Endometrial microvascular endothelial cells (primary cell): ENCODE results near the gene SEPTIN10.

GRCh38 chr2:108639827-108640413, 79.4 kb upstream of the RANBP2 start:
- RAMPAGE, long total RNA: no peak

DNA sequence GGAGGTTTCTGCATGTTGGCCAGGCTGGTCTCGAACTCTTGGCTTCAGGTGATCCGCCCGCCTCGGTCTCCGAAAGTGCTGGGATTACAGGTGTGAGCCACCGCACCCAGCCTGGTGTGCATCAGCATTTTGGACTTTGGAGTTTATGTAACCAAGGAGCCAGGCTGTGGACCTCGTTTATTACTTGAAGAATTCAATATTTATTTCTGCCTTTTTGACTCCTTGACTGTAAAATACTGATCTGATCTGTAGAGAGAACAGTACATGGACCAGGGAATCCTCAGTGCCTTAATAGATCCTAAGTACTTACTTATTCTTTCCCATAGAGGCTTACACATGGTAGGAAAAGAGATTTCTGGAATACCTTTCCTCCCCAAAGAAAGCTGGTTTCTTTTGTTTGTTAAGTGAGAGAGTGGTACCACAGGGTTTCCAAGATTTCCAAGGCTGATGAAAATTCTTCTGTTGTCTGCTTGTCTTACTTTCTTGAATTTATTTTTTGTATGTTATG, 8.6 kb downstream of the RANBP2 start:
- RAMPAGE, long total RNA: no peak

GRCh38 chr2:108756348-108756820, 30.2 kb upstream of the CCDC138 start:
- RAMPAGE, long total RNA: no peak

DNA sequence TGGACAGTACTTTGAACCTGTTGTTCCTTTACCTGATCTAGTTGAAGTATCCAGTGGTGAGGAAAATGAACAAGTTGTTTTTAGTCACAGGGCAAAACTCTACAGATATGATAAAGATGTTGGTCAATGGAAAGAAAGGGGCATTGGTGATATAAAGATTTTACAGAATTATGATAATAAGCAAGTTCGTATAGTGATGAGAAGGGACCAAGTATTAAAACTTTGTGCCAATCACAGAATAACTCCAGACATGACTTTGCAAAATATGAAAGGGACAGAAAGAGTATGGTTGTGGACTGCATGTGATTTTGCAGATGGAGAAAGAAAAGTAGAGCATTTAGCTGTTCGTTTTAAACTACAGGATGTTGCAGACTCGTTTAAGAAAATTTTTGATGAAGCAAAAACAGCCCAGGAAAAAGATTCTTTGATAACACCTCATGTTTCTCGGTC, 19.1 kb upstream of the CCDC138 start:
- RAMPAGE, long total RNA: no peak

DNA sequence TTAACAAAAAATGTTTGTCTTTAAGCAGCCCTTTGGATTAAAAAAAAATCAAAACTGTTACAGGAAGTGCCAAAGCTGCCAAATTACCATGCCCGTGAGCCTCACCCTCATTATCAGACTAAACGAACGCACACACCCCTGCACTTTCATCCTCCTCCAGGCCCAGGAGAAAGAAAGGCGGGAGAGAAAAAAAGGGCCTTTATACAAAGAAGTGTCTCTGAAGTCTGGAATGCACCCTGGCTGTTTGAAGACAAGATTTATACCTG, 31.1 kb downstream of the EDAR start:
- RAMPAGE, long total RNA: no peak

- RAMPAGE, long total RNA: no peak
Observed at GRCh38 chr2:108971685-108972671, 17.0 kb downstream of the EDAR start.

DNA sequence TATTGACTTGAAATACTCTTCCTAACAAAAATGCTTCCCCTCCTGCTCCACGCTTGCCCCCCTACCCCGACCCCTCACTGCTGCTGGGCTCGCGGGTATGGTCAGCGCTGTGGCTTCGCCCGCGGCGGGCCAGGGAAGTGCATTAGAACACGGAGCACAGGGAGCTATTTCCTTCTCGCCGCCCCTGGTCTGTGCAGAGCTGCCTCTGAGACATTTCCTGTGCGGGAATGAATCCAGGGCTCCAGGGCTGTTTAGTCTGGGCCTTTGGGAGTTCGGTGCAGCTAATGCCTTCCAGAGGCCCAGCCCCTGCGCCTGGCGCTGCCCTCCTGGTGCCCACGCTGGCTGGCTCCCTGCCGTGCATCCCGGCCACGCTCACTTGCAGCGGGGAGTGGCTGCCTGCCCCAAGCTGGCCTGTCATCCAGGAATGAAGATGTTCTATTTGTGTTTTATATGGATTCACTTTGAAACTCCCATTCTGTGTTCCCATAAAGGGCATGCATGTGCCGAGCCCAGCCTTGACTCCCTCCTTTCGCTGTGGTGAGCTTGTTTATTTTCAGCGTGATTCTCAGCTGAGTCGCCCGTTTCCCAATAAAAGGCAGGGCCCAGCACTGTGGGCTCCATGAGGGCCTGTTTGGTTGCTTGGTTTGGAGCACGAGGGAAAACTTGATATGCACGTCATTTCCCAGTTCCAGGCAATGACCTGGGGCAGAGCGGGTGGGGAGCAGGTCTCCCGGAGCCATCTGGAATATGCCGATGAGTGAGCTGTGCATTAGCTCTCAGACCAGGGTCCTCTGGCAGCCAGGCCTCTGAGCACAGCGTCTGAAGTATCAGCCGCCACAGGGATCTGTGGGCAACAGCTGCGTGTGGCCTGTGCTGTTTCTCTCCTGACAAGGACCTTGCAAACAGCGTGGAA, 42.7 kb downstream of the SH3RF3 start:
- RAMPAGE, long total RNA: no peak

GRCh38 chr2:109242089-109243361, 113.5 kb downstream of the SH3RF3 start:
- RAMPAGE, long total RNA: no peak

GRCh38 chr2:109352929-109353380, 223.9 kb downstream of the SH3RF3 start:
- RAMPAGE, long total RNA: no peak

DNA sequence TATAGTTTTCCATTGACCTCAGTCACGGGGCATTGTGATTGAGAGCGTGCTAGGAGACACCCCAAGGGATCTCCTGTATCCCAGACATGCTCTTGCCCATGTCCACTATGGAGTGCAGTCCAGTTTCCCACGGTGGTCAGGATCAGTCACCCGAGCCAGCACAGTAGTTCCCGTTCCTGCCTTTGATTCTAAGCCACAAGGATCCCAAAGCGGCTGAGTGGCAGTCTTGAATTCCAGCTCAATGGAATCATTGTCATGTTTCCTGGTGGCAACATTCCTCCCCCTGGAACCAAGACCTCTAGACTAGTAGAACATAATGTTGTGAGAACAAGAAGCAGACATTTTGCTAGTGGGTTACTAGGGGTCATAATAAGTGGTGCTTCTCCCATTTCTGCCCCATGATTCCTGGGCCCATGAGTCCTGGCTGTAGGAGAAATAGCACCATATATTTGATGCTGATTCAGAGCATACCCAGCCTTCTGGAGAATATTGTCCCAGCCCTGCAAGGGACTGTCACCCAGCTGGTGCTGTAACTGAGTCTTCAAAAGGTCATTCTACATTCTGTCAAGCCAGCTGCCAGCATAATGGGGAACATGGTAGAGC, 154.2 kb downstream of the SEPTIN10 start:
- RAMPAGE, long total RNA: no peak

GRCh38 chr2:109613224-109614280, at the start of gene SEPTIN10:
Gene SEPTIN10, minus strand, starts transcription at chr2:109613966.
- RAMPAGE, long total RNA: start-site peak on the minus strand at chr2:109613887-109613916, 88 and 574 reads in 2 replicates

- RAMPAGE, long total RNA: no peak
Observed at GRCh38 chr2:109615694-109616465, 1.7 kb downstream of the SOWAHC start.

DNA sequence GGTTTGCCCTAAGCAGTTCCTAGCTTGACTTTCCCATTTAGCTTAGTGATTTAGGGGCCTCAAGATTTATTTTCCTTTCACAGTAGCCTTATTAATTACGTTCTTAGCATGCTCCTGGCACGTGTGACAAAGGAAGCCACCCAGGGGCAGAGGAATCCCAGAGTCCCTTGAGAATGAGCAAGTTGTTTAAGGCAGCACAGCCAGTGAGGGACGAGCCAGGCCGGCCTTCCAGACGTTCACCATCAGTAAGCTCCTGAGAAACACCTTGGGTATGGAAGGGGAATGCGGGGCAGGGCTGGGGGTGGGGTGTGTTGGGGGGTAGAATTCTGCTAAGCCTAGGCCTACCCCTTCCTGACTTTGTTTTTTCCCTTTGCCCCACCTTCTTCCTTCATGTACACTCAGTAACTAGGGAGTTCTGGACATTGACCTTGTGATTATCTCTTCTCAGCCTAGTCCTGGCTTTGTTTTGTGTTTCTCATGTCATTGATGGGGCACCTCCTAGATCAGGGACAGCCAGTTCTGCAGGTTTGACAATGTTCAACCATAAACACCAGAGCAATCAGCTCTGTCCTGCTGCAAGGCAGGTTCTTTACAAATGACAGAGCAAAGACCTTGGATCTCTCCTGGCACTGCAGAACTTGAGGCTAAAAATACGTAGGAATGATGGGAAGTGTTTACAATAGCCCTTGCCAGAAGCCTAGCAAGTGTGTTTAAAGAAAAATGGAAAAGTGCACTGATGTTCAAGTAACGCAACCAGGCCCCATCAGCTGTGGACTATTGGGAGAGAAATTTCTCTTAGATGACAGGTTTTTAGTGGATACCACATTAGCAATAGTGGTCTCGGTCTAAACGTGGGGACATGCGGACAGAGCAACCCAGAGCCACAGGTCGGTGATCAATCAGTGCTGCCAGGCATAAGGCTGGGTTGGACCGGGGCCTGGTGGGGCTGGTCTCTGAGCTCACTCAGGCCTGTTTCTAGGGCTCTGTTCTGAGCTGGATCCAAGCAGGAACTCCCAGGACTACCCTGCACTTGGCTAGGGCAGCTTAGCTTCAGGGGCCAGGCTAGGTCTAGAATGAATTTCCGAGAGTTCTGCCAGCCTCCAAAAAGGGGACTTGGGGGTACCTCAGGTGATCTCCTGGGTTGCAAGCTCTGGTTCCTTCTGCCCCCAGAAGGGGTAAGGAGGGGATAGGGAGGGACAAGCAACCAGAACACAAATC, 76.7 kb downstream of the SOWAHC start:
- RAMPAGE, long total RNA: no peak

- RAMPAGE, long total RNA: no peak
Observed at GRCh38 chr2:110657848-110658273, 20.0 kb downstream of the BUB1 start.

DNA sequence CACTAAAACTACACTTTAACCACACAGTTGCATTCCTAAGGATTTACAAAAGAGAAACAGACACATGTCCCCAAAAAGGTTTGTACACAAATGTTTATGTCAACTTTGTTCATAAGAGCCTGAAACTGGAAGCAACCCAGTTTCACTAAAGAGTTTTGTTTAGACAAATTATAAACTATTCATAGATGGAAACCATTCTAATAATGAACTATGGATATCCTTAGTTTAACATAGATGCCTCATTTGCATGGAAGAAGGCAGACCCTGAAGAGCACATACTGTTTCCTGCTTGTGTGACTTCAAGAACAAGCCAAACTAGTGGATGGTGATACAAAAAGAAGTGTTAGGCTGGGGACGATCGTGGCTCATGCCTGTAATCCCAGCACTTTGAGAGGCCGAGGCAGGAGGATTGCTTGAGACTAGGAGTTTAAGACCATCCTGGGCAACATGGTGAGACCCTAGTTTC, 48.1 kb downstream of the ACOXL start:
- RAMPAGE, long total RNA: no peak

- RAMPAGE, long total RNA: no peak
Observed at GRCh38 chr2:111029414-111030056, 91.2 kb upstream of the BCL2L11 start.

- RAMPAGE, long total RNA: no peak
Observed at GRCh38 chr2:111233613-111234148, 113.0 kb downstream of the BCL2L11 start.

GRCh38 chr2:111659271-111660391, 224.4 kb downstream of the ANAPC1 start:
- RAMPAGE, long total RNA: no peak

DNA sequence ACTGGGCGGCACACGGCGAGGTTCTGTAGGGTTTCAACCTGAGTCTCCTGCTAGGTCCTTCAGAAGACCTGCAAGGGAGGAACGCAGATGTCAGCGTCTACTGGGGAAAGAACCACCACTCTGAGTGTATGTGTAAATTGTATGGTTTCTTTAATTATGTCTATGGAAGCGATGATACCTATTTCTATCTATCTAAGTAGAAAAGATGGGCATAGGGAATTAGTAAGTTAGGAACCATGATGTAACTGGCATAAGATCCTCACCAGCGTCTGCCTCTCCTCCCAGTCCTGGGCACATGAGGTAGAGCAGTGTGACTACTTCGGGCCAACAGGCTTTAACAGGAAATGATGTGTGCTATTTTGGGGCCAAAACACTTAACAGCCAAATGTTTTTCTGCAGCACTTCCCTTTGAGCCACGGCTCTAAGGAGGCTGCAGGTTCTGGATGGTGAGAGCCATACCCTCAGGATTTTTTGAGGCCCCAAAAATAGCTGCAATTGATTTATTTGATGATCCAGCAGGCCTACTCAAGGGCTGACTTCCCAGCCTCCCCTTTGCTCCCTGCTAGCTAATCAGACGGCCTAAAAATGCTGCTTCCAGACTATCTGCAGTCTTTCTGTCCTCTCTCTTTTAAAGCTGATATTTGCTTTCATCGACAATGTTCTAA, 116.9 kb downstream of the ANAPC1 start:
- RAMPAGE, long total RNA: no peak

GRCh38 chr2:112011069-112011453, 44.0 kb upstream of the TMEM87B start:
- RAMPAGE, long total RNA: no peak